Lung (tissue), 4 donors: ENCODE results near the gene DSTYK.

GRCh38 chr1:204505978-204506976 lies 9.9 kb upstream of the MDM4 start:
- PRO-cap: unidirectional peak, plus-strand start at chr1:204506521; unidirectional peak, plus-strand start at chr1:204506728
- RAMPAGE, long total RNA: no peak
- RRBS: no CpG with 5 or more reads among the region's 31 CpGs

DNA sequence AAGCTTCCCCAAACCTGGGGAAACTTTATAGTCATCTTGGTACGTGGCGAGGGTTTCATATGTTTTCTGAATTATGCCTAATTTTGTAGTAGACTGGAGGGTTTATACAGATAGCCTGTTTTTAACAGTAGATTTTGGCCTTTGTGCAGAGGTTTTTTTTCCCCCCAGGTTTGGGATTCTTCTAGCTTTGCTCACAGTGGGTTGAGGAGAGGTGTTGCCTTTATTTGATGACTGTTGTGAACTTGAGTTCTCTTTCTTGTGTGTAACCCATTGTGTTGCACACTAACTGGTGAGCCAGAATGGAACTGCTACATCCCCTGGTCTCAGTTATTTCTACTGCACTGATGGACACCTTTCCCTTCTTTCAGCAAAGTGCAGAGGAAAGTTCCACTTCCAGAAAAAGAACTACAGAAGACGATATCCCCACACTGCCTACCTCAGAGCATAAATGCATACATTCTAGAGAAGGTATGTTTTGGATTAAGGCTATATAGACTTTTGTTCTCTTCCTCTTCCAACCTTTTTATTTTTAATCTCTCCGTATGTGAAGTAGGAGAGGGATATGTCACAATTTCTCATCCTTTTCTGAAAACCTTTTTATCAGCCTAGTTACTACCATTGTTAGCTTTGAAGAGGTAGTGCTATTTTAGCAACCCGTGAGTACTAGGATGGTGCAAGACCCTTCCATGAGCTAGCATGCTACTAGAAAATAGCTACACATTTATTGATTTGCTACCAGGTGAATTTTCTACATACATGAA lies 21.8 kb downstream of the MDM4 start:
- PRO-cap: no peak
- RAMPAGE, long total RNA: no peak
- RRBS: no CpG with 5 or more reads among the region's 5 CpGs

DNA sequence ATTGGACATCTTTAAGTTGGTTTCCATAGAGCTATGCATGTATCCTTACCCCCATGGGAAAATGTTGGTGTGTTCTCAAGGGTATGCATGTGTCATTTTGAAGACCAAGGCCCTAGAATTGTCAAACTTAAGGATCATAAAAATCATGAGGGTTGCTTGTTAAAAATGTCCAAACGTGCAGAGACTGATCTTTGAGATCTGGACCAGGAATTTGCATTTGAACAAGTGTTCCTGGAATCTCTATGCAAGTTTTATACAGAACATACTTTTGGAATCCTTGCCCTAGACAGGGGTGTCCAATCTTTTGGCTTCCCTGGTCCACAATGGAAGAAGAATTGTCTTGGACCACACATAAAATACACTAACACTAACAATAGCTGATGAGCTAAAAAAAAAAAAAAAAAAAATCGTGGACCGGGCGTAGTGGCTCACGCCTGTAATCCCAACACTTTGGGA lies 35.4 kb downstream of the MDM4 start:
- PRO-cap: no peak
- RAMPAGE, long total RNA: no peak
- RRBS: no CpG with 5 or more reads among the region's 5 CpGs

- PRO-cap: no peak
- RAMPAGE, long total RNA: no peak
- RRBS: no CpG with 5 or more reads among the region's 5 CpGs
Measured at GRCh38 chr1:204990534-204991097, 52.4 kb upstream of the CNTN2 start.

DNA sequence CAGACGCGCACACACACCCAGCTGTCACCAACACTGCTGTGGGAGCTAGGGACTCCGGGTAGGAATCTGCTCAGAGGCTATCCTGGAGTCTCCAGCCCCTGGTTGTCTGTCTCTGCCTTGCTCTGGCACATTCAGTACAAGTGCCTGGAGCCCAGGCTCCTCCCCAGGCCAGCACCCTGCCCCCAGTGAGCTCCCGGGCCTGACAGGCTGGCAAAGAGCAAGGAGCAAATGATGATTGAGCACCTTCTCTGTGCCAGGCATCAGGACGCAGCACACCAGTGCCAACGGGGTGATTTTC lies 6.4 kb downstream of the CNTN2 start:
- PRO-cap: no peak
- RAMPAGE, long total RNA: no peak
- RRBS: 40% methylated on average over 1 of the region's 6 CpGs

DNA sequence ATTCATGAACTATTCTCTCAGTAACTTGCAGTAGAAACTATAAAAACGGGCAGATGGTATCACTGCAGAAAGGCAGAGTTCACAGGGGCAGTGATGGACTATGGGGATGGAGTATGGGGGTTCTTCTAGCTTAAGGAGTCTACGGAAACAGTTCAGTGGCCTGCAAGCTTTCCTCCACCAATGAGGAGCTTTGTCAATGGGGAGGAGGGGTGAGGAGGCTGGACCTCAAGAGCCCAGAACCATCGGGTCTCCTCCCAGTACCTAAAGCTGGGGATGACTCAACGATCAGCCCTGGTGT lies 11.6 kb downstream of the TMEM81 start:
- PRO-cap: no peak
- RAMPAGE, long total RNA: no peak
- RRBS: no CpG with 5 or more reads among the region's 4 CpGs

DNA sequence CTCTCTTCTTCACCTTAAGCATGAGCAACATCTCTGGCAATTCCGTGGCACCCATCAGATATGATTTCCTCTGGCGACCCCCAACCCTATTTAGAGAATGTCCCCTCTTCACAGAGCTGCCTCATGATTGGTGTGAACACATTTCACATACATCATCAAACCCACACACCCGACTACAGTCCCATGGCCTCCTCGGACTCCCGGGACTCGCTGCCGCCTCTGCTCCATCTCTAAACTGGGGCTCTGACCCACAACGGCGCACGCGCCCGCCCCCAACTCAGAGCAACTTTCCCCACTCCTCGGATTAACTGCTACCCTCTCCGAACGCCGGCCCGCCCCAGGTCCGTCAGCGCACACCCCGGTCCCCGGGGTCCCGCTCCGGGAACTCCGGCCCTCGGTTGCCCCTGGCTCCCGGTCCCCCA lies 848 bp downstream of the DSTYK start:
- PRO-cap: no peak
- RAMPAGE, long total RNA: no peak
- RRBS: 2% methylated on average over 8 of the region's 26 CpGs

GRCh38 chr1:205211065-205211887 lies at the start of gene DSTYK:
TSS of gene DSTYK (minus strand) at chr1:205211702.
- PRO-cap: bidirectional peak, plus-strand start at chr1:205211468, minus-strand start at chr1:205211193; bidirectional peak, plus-strand start at chr1:205211817, minus-strand start at chr1:205211551
- RAMPAGE, long total RNA: no peak
- RRBS: 1% methylated on average over 12 of the region's 74 CpGs

DNA sequence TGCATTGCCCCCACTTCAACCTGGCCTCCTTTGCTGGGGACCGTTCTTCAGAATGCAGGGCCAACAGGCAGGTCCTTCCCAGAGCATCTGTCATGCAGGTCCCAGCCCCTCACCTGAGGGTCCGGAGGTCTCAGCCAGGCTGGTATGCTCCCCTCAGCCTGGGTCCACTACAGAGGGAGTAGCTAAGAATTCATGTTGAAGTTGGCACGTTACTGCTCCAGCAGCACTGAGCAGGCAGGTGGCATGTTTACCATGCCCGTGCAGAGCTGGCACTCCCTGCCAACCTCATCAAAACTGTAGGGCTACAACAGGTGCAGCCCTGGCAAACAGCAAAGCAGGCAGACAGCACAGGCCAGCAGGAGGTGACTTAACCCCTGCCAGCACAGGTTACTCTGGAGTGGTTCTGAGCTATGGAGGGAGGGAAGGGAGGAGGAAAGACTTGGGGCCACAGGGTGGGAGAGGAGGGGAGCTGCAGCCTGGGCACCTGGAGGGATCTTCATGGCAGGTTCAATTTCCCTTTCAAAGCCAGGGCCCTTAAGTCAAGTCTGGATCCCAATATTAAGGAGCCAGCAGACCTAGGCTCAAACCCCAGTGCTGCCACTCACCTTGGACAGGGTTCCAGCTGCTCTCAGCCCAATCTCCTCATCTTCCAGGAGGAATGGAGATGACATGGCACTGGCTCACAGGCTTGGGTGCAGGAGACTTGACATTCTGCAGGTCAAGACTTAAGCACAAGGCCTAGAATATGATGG lies 46.3 kb downstream of the NUAK2 start:
- PRO-cap: no peak
- RAMPAGE, long total RNA: no peak
- RRBS: no CpG with 5 or more reads among the region's 4 CpGs

DNA sequence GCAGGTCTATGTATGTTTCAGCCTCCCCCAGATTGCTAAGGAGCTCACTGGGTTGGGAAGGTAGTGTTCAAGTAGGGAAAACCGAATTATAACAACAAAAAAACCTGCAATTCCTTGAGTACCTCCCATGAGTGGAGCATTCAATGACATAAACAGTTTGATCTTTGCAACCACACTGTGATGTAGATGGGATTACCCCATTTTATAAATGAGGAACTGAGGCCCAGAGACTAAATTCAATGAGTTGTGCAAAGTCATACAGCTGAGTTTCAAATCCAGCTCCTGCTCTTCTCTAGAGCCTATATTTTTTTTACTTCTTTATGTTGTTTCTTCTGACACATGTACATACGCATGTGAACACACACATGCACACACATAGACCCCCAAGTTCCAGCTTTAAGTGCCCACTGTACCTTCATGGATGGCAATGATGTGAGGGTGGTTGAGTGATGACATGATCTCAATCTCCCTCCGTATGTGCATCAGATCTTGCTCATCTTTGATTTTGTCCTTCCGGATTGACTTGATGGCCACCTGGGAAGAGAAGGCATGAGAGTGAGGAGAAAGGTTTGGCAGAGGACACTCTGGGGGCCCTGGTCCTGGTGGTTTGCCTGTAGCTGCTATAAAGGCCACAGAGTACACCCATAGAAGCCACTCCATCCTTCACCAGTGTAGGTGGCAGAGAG lies 10.1 kb downstream of the NUAK2 start:
- PRO-cap: no peak
- RAMPAGE, long total RNA: no peak
- RRBS: no CpG with 5 or more reads among the region's 4 CpGs

GRCh38 chr1:205313269-205313507 lies 8.4 kb downstream of the NUAK2 start:
- PRO-cap: no peak
- RAMPAGE, long total RNA: no peak
- RRBS: no CpG with 5 or more reads among the region's 5 CpGs

- PRO-cap: no peak
- RAMPAGE, long total RNA: no peak
- RRBS: no CpG with 5 or more reads among the region's 5 CpGs
Measured at GRCh38 chr1:205320586-205321060, 922 bp downstream of the NUAK2 start.

- PRO-cap: no peak
- RAMPAGE, long total RNA: no peak
- RRBS: no CpG with 5 or more reads among the region's 1 CpG
Measured at GRCh38 chr1:205375958-205376179, 19.1 kb upstream of the KLHDC8A start.

DNA sequence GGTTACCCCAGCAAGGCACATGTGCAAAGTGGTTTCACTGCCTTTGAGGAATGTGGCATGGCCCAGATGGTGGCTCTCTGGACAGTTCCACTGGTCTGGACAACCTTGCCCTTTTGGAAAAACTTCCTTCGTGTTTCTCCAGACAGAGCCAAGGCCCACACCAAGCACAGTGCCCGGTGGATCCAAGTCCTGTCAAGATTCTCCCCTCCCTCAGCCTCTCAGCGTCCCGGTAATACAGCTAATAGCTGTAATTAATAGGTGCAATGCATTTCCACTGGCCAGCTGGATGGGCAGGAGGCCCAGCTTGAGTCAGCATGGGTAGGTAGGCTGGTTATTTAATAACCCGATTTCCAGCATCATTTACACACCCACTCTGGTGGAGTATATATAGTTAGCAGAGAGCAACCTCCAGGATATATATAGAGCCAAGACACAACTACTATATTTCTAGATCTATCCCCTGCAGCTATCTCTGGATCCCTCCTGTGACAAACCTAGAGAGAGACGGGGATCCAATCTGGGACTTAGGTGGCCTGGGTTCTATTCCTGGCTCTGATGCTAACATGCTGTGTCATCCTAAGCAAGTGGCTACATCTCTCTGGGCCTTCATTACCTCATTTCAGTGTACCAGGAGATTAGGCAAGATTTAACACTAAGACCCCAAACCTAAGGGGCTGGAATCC lies 13.4 kb downstream of the BLACAT1 start:
- PRO-cap: no peak
- RAMPAGE, long total RNA: no peak
- RRBS: 83% methylated on average over 3 of the region's 6 CpGs

DNA sequence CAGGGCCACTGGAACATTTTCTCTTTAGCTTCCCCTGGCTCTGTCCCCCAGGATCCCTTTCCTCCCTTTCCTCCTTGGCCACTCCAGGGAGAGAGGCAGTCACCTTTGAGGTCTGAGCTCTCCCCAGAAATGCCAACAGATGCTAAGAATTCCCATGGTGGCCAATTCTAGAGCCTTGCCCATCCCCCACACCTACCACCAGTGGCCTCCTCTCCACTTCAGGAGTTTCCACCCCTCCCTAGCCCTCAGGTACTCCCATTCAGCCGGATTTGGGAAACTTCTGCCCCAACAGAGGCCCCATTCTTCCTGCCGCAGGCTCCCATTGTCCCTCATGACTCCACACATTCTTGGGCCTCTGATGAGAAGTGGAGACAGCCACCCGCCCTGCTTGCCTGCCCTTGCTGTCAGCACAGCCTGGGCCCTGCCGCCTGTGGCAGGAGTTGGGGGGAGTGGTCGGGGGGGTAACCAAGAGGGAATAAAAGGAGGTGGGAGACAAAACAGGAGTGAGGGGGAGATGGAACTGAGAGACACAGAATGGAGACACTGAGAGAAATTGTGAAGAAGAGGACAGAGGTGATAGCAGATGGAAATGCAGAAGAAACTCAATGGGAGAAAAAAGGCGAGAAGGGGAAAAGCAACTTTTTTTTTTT lies 4.6 kb downstream of the BLACAT1 start:
- PRO-cap: no peak
- RAMPAGE, long total RNA: no peak
- RRBS: no CpG with 5 or more reads among the region's 6 CpGs

DNA sequence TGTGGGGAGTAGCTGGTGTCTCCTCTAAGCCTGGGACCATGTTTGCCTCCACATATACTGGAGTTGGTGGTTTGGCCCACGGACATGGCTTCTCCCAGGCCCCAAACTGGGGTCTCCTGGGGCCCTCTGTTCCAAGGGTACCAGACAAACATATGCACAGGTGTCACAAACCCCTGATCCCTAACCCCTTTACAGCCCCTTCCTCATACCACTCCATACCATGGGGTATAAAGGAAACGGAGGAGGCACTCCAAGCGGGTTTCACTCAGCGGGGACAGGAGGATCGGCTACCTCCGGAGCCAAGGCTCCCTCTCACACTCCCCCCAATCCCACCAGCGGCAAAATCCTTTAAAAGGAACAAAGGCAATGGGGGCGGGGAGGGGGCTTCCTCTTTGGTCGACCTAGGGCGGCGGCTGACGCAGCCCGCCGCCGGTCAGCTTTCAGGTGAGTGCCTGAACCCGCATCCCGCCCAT lies 504 bp downstream of the BLACAT1 start:
- PRO-cap: no peak
- RAMPAGE, long total RNA: no peak
- RRBS: 11% methylated on average over 5 of the region's 17 CpGs

DNA sequence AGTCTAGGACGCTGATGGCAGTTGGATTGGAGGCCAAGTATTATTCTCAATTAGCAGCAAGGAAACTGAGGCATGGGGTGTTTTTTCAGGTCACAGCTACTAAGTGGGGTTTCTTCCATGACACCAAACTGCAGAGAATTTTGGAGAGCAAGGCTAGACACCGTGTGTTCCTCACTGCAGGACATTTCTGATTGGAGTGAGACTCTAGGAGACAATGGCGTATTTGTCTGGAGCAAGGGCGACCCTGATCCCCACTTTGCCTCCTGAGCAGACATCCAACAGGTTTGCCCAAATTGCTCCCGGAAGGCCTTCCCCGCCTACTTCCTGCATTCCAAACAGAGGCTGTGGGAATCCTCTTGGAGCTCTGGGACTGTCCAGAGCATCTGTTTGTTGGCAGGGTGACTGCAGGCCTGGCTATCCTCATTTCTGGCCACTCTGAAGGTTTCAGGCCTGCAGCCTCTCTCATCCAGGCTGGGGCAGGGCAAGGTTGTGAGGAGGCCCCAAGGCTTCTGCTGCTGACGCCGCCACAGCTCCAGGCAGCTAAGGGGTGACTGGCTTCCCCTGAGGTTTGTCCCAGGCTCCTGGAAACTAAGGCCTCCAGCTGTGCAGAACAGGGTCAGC lies 11.2 kb downstream of the CDK18 start:
- PRO-cap: no peak
- RAMPAGE, long total RNA: no peak
- RRBS: no CpG with 5 or more reads among the region's 8 CpGs

DNA sequence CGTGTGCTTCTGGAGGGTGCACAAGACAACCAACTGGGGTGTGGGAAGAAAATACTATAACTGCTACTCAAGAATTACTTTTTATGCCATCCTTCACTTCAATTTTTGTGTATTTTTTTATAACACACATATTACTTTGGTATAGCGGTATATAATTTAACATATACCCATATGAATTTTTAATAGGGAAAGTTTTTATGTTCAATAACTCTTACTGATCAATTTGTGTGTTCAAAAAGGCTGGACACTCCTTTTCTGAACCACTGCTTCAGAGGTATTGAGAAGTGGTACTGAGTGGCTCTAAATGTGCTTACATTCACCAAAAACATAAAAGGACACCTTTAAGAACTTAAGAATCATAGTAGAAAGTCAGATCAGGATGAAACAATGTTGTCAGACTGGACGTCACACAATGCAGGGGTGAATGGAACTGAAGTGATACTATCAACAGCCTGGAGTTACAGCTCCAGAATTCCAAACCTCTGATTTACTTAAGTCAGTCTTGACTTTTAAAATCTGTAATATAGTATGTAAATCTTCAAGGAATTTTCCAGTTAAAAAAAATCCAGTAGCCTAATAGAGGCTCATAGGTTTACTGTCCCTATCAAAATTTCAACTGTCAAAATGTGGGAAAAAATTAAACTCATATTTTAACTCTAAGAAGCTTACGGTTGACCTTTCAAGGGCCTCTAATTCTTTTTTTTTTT lies 19.3 kb downstream of the ELK4 start:
- PRO-cap: no peak
- RAMPAGE, long total RNA: no peak
- RRBS: no CpG with 5 or more reads among the region's 4 CpGs

GRCh38 chr1:205668970-205669445 lies 11.3 kb downstream of the SLC45A3 start:
- PRO-cap: no peak
- RAMPAGE, long total RNA: no peak
- RRBS: no CpG with 5 or more reads among the region's 5 CpGs

DNA sequence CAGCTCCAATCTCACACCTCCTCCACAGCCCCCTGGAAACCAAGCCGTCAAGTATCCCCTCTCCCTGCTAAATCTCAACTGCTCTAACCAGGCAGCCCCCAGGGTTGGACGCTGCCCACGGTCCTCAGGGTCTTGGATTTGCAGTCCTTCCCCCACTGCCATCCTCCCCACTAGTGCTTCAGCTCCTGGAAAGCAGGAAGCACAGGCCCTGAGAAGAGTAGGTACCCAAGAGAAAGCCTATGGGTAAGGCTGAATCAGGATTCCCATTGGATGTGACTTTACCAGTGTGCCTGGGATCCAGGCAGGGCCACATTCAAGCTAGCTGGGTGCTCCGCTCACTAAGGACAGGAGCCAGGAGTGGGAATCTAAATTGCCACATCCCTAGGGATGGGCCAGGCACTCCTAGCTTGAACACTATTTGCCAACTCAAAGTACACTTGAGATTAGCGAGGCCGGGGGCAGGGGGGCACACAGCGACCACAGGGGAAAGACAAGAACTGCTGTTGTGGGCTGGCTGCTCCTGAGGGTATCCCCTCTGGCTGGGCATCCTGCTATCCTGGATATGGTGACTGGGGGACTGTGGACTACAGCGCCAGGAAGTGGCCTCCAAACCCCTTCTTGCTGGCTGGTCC lies 4.4 kb downstream of the SLC45A3 start:
- PRO-cap: no peak
- RAMPAGE, long total RNA: no peak
- RRBS: no CpG with 5 or more reads among the region's 8 CpGs